HT1080 (cell line): ENCODE measurements around a stretch of chr1.

DNA sequence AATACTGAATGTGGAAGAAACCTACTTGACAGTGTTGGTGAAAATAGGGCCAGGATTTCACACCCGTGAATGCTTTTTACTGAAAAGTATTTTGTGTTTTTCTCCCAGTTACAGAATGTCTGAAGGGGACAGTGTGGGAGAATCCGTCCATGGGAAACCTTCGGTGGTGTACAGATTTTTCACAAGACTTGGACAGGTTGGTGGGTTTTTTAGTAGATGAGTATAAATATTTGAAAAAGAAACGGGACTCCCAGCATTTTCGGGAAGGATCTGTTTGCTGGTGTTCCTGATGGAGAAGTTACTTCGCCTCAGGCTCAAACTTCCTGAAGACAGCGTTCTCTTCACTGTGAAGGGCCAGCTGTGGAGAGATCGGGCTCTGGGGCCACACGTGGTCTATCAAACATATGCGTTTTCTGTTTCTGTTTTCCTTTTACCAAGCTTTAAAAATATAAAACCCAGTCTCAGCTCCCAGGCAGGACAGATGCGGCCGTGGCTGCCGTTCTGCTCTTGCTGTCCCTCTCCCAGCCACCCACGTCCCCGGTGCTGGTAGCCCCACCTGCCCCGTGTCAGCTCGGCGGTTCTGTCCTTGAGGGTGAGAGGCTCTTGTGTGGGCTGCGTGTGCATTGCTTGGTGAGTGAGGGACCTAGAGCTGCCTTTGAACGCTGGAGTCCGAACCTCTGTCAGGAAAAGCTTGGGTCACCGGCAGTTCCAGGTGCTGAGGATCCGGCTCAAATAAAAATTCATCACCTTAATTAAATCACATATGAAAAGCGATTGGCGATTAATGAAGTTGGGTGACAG lies 4.2 kb downstream of the RER1 start:
RAMPAGE:
- cytosol, long total RNA: no peak
- long total RNA: no peak
- nucleus, long total RNA: no peak

GRCh38 chr1:2493501-2493973 lies 17.4 kb downstream of the PLCH2 start:
RAMPAGE:
- cytosol, long total RNA: no peak
- long total RNA: no peak
- nucleus, long total RNA: no peak

DNA sequence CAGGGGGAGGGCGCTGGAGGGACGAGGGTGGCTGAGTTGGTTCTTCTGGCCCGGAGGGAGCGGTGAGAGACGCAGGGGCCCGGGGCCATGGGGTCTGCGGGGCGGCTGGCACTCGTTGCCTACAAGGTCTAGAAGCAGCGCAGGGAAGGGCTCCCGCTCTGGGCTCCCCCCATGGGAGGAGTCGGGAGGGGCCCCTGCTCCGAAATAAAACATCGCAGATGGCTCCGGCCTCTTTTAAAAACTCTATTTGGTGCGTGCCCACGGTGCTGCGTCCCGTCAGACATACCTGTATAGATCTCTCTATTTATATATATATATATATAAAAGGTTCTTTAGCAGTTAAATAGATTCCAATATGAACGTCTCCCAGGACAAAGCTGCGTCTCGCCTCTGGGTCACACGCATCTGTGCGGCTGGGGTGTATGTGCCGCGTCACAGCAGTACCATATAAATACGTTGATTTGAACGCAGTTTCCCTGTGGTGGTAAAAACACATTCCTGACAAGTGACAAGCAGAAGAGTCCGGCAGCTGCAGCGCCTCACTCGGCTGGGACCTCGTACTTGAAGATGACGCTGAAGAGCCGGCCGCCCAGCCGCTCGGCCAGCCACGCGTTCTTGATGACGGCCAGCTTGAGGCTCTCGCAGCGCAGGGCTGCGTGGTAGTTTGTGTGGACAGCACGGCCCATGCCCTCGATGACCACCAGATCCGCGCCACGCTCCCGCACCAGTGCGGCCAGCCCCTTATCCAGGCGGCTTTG lies 17.9 kb downstream of the PANK4 start:
RAMPAGE:
- cytosol, long total RNA: no peak
- long total RNA: no peak
- nucleus, long total RNA: no peak

DNA sequence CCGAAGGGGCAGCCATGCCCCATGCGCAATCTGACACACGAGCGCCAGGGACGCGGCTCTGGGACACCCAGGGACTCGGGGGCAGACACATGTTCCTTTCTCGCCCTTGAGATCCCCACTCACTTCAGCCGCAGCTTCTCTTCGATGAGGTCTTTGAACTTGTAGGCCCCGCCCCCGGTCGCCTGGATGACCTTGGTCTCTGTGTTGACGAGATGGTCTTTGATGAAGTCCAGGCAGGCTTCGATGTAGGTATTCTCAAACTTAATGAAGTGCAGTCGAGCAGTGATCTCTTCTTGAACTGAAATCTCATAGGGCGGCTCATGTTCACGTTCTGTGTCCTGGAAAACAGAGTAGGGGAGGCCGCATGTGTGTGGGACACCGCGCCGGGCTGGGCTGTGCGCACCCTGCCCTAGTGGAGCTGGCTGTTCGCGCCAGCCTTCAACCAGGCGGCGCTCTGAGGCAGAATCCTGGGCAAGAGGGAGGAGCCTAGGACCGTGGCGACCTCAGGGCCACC lies 5.4 kb downstream of the PANK4 start:
RAMPAGE:
- cytosol, long total RNA: no peak
- long total RNA: no peak
- nucleus, long total RNA: no peak

DNA sequence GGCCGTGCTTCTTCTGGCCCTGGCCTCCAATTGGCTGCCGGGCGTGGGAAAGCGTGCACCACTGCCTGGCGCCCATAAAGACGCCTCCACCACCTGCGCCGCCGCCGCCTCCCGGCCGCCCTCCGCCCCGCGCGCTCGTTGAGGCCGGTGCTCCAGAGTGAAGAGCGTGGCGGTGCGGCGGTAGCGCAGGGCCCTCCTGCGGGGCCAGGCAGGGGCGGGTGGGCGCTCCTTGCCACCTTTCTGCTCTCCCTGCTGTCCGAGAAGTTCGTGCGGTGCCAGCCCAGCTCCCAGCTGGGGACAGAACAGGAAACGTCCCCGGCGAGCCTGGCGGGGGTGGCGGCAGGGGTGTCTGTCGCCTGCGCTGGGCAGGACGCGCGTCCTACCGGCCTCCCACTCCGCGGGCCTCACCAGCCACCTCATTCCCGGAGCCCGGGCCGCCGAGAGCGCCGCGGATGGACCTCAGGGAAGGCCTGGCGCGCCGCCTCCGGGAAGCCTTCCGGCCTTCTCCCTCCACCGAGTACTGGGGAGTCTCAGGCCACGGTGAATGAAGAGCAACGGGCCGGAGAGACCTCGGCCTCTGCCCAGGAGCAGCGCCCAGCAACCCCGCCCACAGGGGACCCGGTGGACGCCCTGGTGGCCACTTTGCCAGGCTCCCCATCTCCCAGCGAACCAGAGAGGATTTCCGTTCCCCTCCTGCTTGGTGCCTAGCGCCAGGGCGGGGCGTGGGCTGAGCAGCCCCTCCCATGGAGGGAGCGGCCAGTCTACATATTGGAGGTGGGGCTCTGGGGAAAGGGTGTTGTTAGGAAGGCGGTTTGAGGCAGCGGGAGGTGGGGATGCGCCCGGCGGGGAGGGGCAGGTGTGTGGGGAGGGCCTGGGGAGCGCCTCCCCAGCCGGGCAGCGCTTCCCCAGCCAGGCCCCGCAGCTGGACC lies 9.6 kb upstream of the TNFRSF14 start:
RAMPAGE:
- cytosol, long total RNA: no peak
- long total RNA: no peak
- nucleus, long total RNA: no peak

DNA sequence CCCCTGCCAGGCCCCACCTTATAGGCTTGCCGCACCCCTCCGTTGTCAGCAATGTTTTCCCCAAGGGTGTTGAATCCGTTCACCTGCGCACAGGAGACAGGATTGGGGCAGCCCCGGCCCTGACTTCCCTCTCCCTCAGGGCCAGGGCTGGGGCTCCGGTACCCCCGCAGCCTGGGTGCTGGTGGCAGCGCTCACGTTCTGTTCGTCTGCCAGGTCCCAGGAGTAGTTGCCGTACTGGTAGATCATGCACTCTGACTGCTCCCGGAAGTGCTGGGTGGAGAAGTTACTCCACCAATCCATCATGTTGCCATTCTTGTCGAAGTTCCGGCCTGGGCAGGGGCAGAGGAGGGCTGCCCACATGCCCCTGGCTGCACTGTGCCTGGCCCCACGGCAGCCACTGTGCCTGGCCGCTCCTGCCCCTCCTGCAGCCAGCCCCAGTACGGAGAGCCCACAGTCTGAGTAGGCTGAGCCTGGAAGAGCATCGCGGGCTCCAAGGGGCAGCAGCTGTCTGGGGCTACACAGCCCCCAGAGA lies 6.1 kb downstream of the PRXL2B start:
RAMPAGE:
- cytosol, long total RNA: no peak
- long total RNA: no peak
- nucleus, long total RNA: no peak

DNA sequence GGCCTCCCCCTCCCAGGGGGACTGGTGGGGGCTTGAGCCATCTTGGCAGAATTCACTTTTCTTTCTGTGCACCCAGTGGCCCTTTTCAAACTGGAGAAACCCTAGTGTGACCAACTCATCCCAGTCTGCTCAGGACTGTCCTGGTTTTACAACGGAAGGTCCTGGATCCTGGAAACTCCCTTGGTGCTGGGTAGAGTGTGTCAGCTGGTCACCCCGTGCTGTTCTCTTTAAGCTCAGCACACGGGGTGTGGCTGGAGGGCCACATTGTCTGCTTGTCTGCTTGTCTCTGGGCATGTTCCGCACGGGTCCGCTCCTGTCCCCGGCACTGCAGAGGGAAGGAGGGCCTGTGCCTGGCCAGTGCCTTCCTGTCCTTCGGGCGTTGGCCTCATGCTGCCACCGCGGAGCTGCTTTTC lies 45.8 kb upstream of the TTC34 start:
RAMPAGE:
- cytosol, long total RNA: no peak
- long total RNA: no peak
- nucleus, long total RNA: no peak

RAMPAGE:
- cytosol, long total RNA: no peak
- long total RNA: no peak
- nucleus, long total RNA: no peak
Observed at GRCh38 chr1:3004374-3004622, 17.0 kb upstream of the ACTRT2 start.

DNA sequence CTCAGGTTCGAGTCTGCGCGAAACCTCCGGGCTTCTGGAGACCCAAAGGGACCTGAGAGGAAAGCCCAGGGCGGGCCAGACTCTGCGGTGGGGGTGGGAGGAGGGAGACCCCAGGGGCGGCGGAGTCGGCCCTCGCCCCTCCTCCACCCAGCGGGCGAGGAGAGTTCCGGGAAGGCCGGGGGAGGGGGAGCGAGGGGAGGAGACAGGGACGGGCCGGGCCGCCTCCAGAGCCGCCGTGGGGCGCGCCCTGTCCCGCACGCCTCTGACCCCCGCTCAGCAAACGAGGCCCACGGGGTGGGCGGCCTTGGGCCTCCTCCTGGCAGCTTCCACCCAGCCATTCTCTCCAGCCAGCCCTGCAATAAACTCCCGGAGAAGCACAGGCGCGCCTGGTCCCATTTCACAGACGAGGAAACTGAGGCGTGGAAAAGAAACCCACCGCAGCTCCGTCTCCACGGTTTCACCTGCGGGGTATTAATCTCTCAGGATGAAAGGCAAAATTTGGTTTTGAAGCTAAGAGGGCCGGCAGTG lies 5.9 kb upstream of the PRDM16 start:
RAMPAGE:
- cytosol, long total RNA: no peak
- long total RNA: no peak
- nucleus, long total RNA: no peak

GRCh38 chr1:3063538-3064277 lies 5.3 kb upstream of the PRDM16 start:
RAMPAGE:
- cytosol, long total RNA: no peak
- long total RNA: no peak
- nucleus, long total RNA: no peak

RAMPAGE:
- cytosol, long total RNA: no peak
- long total RNA: no peak
- nucleus, long total RNA: no peak
Observed at GRCh38 chr1:3170940-3171689, 102.1 kb downstream of the PRDM16 start.

DNA sequence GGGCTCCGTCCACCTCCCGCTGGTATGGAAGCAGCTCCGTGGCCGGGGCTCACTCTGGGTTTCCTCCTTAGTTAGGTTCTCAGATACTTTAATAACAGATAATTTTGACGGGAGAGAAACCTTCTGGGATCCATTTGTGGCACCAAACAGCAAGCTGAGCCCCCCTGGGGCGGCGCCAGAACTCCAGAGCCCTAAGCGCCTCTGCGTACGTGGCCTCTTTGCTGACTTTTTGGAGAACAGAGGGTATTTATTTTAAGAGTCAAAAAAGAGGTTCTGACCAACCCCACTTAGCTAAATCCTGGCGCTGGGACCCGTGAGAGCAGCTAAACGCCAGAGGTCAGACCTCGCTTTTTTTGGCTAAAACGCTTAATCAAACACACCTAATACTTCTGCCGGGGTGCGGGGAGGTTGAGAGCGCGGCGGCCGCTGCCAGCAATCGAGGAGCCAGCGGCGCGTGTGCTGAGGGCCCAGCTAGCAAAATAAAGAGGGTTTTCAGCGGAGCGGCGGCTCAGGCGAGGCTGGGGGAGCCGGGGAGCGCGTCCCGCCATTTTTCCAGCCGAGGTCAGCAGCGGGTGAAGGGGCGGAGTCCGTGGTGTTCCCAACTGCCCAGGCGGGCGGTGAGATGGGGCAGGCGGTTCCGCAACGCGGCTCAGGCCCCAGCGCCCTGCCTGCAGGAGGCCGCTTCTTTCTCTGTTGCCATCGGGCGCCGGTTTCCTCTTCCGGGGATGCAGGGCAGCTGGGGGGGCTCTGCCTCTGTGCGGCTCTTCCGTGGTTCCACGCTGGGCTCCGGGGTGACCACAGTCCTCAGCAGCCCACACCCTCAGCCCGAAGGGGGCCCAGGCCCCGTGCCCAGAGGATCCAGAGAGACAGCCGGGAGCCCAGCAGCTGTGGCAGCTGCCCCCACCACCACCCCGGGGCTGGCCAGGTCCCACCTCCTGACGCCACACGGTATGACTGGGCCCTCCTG lies 171.8 kb downstream of the PRDM16 start:
RAMPAGE:
- cytosol, long total RNA: no peak
- long total RNA: no peak
- nucleus, long total RNA: no peak

GRCh38 chr1:3359760-3360009 lies 94.8 kb upstream of the ARHGEF16 start:
RAMPAGE:
- cytosol, long total RNA: no peak
- long total RNA: no peak
- nucleus, long total RNA: no peak

RAMPAGE:
- cytosol, long total RNA: no peak
- long total RNA: no peak
- nucleus, long total RNA: no peak
Observed at GRCh38 chr1:3393017-3394220, 61.0 kb upstream of the ARHGEF16 start.

RAMPAGE:
- cytosol, long total RNA: no peak
- long total RNA: no peak
- nucleus, long total RNA: no peak
Observed at GRCh38 chr1:3459320-3460048, 5.0 kb downstream of the ARHGEF16 start.

DNA sequence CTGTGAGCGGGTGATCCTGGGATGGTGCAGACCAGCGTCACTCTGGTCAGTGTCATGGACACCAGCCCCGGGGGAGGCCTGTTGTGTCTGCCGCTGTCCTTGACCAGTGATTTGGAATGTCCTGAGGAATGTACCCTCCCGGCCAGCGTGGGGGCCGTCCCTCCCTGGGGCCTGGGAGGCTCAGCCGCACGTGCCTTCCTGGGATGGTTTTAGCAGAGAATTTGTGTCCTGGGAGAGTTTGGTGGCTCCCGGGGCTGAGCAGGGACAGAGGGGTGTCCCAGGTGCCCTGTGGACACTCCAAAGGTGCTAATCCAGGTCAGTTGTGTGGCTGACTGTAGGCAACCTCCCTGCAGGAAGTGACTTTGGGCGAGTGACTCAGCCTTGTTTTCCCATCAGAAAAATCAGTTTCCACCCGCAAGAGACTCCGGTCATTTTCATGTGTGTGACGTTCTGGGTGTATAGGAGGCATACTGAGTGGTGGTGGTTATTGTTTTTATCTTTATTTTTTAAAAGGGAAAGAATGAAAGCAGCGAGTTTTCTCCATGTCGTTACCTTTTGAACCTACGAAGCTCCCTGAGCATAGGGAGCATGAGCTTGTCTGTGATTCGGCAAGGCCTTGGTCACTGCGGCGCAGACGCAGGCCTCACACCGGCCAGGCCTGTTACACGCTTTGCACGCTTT lies 6.4 kb downstream of the ARHGEF16 start:
RAMPAGE:
- cytosol, long total RNA: no peak
- long total RNA: no peak
- nucleus, long total RNA: no peak

DNA sequence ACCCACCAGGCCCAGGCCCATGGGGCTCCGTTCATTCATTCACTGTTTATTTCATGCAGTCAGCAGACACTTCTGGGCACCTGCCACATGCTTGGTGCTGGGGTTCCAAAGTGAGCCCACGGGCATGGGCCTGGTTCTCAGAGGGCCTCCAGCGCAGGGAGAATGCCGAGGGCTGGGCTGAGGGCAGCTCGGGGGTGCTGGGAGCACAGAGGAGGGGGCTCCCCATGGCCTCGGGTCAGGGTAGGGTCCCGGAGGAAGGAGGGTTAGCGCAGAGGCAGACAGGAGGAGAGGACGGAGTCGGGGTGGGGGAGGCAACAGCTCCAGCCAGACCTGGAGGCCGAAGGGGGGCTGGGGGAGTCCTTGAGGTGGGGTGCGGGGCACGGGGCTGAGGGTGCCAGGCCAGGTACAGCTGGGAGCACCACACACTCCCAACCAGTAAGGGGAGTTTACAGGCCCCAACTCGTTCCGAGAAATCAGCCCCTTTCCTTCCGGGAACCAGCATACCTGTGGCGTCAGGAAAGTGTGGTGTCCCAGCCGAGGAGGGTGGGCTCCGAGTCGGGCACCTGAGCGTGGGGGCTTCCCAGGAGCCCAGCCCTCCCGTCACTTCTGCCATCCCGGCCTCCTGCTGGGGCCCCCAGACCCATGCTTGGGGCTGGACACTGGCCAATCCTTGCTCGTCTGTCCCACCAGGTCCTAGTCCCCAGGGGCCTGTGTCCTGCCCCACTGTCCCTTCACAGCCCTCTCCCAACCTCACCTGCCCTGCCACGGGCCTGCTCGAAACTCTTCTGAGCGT lies 10.8 kb downstream of the ARHGEF16 start:
RAMPAGE:
- cytosol, long total RNA: no peak
- long total RNA: no peak
- nucleus, long total RNA: no peak

RAMPAGE:
- cytosol, long total RNA: no peak
- long total RNA: no peak
- nucleus, long total RNA: no peak
Observed at GRCh38 chr1:3467640-3468040, 13.2 kb downstream of the ARHGEF16 start.

GRCh38 chr1:3560483-3560990 lies 50.8 kb downstream of the MEGF6 start:
RAMPAGE:
- cytosol, long total RNA: no peak
- long total RNA: no peak
- nucleus, long total RNA: no peak

DNA sequence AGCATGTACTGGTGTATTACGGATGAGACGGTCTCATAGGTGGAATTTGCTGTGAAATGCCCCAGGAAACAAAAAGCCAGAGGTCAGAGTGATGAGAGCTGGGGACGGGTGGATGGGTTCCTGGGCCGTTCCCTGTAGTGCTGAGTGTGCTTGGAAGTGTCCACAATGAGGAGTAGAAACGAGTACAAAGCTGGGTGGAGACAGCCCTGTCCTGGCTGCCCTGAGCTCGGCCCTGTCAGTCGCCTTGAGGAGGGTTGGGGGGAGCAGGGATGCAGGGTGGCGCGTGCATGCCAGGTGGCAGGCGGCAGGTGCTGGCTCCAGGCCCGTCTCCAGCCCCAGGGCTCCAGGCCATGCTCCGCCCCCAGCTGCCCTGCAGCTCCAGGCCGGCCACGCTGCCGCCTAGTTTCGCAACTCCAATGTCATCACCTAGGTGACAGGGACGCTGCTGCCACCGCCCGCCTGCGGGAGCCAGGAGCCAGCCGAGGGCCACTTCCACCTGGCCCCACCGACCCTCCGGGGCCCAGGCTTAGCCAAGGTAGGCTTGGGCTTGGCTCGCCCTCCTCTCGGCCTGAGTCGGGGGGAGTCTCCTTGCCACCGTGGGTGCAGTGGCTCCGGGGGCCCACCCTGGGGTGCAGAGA lies 16.4 kb downstream of the TP73 start:
RAMPAGE:
- cytosol, long total RNA: no peak
- long total RNA: no peak
- nucleus, long total RNA: no peak